ENCODE measurements around the genes PAFAH2, CRYBG2 and ZNF683.

- PRO-cap = no peak
Measured at GRCh38 chr1:24928474-24929200, 1.4 kb downstream of the RUNX3 start.

- PRO-cap = no peak
Measured at GRCh38 chr1:24981629-24981949, 51.5 kb upstream of the RUNX3 start.

GRCh38 chr1:24988357-24988700 is 58.3 kb upstream of the RUNX3 start:
- PRO-cap = no peak

GRCh38 chr1:25019247-25019971 is 89.3 kb upstream of the RUNX3 start:
- PRO-cap = no peak

- PRO-cap = no peak
Measured at GRCh38 chr1:25245241-25245591, 2.0 kb downstream of the RSRP1 start.

- PRO-cap = no peak
Measured at GRCh38 chr1:25549250-25550501, 6.3 kb downstream of the LDLRAP1 start.

DNA sequence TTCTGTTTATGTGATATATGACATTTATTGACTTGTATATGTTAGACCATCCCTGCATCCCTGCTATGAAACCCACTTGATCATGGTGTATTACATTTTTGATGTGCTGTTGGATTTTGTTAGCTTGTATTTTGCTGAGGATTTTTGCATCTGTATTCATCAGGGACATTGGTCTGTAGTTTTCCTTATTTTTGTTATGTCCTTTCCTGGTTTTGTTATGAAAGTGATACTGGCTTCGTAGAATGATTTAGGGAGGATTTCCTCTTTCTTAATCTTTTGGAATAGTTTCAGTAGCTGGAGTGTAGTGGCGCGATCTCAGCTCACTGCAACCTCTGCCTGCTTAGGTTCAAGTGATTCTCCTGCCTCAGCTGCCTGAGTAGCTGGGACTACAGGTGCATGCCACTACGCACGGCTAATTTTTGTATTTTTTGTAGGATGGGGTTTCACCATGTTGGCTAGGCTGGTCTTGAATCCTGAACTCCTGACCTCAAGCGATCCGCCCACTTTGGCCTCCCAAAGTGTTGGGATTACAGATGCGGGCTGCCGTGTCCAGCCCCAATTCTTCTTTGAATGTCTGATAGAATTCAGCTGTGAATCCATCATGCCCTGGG is 15.0 kb downstream of the MAN1C1 start:
- PRO-cap = no peak

GRCh38 chr1:25681854-25682643 is 65.5 kb downstream of the MAN1C1 start:
- PRO-cap = no peak

DNA sequence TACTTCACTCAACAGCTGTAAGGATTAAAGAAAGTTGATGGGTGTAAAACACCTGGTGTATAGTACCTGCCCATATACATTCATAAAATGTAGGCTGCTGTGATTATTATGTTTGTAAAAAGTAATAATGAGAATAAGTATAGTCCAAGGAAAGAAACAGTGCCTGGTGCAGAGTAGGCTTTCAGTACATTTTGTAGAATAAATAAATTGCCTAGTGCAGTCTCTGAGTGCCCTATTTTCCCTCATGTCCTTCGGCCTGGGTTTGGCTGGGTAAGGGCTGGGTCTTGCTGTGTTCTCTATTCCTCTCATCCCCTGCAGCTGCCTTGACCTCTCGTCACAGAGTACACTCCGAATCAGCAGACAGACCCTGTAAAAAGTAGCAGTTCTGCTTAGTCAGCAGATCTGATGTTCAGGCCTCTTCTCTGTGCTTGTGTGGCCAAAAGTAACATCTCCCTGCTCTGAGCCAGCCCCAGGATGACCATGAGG is 77.3 kb downstream of the MAN1C1 start:
- PRO-cap = no peak

DNA sequence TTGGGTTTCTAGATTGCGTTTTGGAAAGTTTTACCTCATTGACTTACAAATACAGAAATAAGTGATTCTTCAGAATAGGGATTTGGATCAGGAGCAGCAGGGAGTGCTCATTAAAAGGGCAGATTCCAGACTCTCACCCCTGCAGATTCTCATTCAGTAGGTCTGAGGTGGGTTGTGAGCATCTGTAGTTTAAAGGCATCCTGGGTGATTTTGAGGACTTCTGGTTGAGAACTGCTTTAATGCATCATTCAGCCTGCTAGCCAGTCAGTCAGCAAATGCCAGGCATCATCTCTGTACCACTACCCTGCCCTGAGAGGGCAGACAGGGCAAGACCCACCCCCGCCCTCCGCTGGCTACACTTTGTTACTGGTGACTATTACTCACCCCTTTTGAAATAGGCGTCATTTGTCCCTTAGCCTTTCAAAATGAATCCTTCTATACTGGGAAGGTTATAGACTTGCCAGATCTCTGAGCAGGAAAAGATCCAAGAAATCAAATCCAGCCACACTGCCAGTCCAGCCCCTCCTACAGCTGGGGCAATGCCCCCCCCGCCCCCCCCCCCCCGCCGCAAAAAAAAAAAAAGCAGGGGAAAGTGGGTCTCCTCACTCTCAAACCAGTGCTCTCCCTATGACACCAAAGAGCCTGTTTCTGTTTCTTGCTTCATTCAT is 4.2 kb downstream of the SELENON start:
- PRO-cap = unidirectional peak, minus-strand start at position 273 of the sequence

GRCh38 chr1:25816763-25817280 is 2.9 kb upstream of the MTFR1L start:
- PRO-cap = no peak

GRCh38 chr1:25907468-25907941 is 1.3 kb upstream of the STMN1 start:
- PRO-cap = no peak

GRCh38 chr1:25971332-25971786 is 26.5 kb downstream of the PAFAH2 start:
- PRO-cap = no peak

DNA sequence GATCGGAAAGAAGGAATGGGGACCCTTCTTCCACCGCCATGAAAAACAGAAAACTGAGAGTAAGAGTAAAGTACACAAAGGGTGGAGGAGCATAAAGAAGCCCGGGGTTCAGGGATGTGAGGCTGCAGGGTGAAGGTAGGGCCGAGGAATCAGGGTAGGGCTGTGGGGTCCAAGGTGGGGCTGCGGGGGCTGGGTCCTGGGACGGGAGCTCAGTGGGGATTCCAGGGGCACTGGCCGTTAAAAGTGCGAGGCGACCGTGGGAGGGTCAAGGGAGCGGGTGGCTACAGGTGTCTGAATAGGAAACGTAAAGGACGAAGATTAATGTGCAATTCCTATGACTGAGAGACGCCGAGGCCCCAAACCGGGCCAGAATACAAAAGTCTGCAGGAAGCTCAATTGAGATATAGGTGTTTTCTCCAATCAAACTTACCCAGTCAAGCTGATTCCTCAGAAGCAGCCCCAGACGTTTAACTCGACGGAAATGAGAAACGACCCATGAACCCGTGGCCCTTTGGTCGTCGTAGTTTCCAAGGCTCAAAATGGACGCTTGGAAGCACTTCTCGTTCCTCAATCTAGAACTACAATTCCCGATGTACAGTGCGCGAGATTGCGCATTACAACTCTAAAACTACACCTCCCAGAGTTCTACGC is at the start of gene PAFAH2:
PAFAH2 (minus strand) TSS at position 469 of the 651 bp plus-strand sequence.
- PRO-cap = unidirectional peak, minus-strand start at position 428 of the sequence; unidirectional peak, minus-strand start at position 469 of the sequence; unidirectional peak, minus-strand start at position 574 of the sequence

- PRO-cap = no peak
Measured at GRCh38 chr1:26064198-26064726, 3.2 kb downstream of the TRIM63 start.

GRCh38 chr1:26277078-26278179 is 2.5 kb upstream of the SH3BGRL3 start:
- PRO-cap = no peak

- PRO-cap = no peak
Measured at GRCh38 chr1:26321400-26322094, 3.8 kb downstream of the CD52 start.

DNA sequence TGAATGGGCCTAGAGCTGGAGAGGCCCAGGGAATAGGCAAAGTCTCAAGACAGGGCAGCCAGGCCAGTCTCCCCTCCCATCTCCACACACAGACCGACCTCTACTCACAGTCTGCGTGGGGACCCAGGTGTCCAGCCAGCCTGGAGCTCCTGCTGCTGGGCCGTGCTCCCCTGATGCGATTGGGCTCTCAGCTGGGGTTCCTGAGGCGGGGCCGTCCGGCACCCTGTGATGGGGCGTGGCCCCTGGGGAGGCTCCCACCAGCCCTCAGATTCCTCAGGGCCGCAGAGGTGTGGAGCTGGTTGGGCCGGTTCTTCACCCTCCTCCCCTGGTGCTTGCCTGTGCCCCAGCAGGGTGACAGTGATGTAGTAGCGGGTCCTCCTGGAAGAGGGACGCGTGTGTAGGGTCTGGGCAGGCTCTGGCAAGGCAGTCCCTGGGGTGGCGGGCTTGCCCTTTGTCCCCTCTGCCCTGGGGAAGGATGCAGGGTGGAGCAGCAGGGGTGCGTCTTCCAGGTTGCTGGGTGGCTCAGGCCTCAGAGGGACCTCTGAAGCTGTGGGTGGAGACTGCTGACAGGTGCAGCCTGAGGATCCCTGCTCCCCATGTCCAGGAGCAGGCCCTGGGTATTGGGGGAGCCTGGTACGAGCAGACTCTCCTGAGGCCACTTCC is at the start of gene CRYBG2:
CRYBG2 (minus strand) TSS at position 193 of the 663 bp plus-strand sequence.
- PRO-cap = no peak

DNA sequence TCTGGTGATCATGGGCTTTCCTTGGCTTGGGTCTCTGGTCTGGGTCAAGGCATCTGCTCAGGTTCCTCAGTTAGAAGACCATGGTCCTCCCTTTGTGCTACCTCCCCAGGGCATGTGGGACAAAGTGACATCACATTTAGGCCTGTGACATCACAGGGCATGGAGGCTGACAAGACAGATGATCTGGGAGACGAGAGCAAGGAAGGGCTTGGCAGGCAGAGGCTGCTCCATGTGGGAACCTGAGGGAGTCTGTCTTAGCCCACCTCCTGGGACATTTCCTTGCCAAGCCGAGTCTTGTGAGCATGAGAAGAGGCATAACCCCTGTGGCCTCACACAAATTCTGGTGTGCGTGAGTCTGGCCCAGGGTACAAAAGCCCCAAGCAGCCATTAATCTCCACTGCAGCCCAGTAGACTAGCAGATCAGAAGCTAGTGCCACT is at the start of gene ZNF683:
ZNF683 (minus strand) TSS at position 82 of the 438 bp plus-strand sequence.
- PRO-cap = no peak

GRCh38 chr1:26409278-26409906 is 1.2 kb upstream of the LIN28A start:
- PRO-cap = no peak

All from anterior vena cava (tissue), 1 donor.